Hair follicle dermal papilla cell (primary cell): Measurements from ENCODE around the gene FARS2.

- CAGE, long polyA plus RNA = no peak
These were observed 115.2 kb upstream of the ECI2 start for GRCh38 chr6:4250652-4250955.

- CAGE, long polyA plus RNA = no peak
These were observed 221.7 kb upstream of the ECI2 start for GRCh38 chr6:4356997-4357513.

- CAGE, long polyA plus RNA = no peak
These were observed 235.9 kb upstream of the ECI2 start for GRCh38 chr6:4371203-4371838.

DNA sequence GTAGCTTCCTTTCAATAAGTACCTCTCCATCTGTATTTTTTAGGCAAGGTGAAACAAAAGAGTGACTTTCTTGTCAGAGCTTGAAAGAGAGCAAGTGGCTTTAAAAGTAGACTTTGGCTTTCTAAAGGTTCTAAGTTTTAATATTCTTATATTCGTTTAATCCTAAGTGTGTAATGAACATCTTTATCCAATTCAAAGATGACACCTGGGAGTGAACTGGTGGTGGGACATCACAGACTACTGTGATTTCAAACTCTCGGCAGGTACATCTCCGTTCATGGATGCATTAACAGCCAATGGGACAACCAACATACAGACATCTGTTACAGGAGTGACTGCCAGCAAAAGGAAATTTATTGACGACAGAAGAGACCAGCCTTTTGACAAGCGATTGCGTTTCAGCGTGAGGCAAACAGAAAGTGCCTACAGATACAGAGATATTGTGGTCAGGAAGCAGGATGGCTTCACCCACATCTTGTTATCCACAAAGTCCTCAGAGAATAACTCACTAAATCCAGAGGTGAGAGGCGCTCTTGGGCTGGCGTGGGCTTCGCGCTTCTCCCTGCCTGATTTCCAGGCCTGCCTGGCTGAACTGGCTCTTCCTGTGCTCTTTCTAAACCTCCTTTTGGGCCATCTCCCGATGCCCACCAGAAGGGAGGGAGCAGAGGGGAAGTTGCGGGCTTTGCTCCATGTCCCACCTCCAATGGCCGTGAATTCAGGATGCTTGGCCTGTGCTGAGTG lies 68.4 kb downstream of the RPP40 start:
- CAGE, long polyA plus RNA = no peak

DNA sequence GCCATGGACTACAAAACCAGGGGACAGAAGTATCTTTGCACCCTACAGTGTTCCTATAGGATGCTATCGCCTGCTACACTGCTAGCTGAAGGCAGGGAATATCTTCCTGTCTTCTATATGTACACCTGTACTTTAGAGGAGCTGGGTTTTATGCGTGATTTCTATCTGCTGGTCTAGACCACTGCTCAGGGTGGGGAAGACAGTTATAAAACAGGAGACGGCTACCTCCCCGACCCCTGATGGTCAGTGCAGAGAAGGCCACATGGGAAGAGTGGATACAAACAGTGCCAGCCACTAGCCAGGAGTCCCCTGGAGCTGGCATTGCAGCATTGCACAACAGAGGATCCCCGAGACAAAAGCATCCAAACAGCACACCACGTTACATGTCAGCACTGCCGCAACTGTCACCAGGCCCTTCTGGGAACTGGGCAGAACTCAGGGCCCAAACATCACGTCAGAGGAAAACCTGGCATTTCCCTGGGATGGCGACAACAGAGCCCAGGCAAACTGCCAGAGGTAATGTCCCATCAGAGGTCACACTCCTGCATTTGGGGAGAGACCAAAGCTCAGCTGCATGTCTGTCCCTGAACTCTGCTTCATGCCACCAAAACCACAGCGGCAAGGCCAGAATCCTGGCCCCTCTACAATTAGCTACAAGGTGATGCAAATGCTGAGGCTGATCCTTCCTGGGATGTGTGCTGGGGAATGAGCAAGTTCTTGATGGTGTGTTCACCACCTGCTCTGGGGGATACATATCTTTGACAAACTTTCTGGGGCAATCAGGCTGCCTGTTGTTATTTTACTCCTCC lies 36.3 kb downstream of the PPP1R3G start:
- CAGE, long polyA plus RNA = no peak

DNA sequence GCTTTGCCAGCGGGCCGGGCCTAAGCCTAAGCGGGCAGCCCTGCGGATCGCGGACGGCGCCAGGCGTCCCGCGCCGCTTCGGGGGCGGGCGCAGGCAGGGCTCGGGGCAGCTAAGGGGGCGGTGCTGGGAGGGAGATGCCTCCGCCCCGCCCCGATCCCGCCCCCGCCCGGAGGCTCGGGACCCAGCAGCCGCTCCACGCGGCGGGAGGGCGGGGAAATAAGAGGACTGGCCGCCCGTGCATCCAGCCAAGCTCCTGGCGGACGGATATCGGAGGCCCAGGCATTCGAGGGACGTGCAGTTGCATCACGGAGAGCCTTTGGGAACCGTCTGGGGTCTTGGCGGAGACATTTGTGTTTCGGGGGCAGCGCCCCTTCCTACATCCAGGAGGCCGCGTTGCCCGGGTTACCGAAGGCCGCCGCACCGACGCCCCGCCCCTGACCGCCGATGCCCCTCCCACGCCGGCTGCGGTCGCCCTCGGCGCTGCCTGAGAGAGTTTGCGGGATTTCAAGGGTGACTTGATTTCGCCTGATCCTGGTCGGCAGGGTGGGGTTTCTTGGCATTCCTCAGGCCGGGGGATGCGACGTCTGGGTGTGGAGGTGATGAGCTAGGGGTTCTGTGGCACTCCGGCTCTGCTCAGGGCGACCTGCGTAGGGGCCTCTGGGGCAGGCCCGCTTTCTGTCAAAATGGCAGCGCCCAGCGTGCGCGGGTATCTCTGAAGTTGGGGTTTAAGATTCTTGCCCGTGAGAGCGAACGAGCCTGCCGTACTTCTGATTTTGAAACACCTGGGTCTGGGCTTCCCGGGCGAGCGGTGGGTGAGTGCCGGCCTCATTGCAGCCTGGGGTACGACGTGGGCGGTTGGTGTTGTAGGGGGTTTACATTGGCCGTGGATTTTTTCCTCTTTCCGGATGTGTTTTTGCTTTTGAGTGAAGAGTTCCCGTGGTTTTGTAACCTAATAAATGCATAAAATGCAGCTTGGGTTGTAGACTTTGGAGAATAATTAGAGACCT lies at the start of gene FARS2:
Gene FARS2, plus strand, starts transcription at position 666 of the 1,008 bp plus-strand sequence.
- CAGE, long polyA plus RNA = no peak

DNA sequence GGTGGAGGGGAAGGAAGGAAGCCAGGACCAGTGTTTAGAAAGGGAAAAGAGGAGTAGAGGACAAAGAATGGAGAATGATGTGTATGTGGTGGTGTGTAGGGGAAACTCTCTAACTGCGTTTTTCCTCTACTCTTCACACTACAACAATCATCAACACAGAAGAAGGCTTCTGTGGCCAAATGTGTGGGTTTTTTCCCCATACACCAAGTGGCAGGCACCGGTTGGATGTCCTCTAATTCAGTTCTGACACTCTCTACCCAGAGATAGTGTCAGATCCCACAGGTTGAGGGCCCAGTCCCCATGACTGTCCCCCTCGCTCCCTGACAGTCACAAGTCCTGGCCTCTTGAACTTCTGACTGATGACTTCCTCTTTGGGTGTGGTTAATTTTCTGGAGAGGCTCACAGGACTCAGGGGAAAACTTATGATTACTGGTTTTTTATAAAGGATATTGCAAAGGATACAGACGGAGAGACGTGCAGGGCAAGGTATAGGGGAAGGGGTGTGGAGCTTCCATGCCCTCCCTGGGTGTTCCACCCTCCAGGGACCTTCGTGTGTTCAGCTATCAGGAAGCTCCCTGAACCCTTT lies 33.0 kb downstream of the FARS2 start:
- CAGE, long polyA plus RNA = no peak

DNA sequence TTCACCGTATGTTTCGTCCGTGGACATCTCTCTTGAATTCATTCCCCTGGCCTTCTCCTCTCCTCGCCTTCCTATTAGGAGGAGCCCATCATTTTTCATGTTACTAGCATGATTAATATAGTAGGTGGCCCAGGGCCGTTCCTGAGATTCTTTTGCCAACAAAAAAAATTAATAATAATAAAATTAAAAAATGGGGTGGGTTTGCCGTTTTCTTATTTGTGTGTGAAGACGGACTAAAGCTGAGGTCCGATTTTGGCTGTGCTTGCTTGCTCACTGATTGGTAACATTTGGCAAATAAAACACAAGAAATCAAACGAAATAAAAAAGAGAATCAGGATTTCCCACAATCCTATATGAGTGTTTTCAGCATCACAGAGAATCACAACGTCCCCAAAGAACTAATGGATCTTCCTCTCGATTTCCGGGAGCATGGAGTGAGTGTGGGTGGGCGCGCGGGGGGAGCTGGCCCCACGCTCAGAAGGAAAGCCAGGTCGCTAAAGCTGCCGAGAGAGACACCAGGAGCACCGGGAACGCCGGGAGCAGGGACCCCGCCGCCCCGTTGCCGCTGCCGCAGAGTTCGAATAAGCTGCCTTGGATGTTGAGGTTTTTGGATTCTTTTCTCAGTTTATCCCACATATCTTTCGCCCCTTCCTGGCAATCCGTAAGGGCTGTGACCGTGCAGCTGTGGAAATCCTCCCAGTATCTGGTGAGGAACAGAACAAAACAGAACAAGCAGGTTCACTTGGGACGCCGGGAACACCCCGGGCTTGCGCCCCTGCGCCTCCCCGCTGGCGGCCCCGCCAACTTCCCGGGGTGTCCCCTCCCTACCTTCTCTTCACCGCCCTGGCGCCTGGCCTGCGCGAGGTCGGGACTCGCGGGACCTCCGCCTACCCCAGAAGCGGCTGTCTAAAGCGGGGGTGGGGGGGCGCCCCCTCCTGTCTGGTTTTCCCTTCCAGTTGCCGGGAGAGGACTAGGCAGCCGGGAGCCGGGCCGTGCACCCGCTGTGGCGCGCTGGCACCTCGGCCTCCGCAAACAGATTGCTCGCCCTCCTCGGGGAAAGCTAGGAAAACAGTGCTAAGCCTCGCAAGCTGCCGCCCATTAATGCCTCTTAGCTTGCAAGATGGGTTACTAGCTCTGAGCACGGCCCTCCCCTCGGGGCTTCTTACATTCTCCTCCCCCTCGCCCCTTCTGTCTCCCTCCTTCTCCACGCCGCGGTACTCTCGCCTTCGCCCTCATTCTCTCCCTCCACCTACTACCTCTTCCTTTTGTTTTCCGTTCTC lies 7.8 kb downstream of the NRN1 start:
- CAGE, long polyA plus RNA = no peak

DNA sequence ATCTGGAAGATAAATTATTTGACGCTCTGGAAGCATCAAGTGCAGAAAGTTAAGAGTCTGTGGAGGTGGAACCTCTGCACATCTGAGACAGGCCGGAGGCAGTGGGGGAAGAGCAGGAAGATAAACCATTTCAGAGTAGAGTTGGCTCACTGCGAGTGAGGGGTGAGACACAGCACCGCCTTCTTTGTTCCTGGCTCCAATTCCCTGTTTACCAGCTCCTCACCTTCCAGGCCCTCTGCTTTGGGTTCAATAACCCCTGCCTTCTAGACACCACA lies 141.4 kb upstream of the NRN1 start:
- CAGE, long polyA plus RNA = no peak

DNA sequence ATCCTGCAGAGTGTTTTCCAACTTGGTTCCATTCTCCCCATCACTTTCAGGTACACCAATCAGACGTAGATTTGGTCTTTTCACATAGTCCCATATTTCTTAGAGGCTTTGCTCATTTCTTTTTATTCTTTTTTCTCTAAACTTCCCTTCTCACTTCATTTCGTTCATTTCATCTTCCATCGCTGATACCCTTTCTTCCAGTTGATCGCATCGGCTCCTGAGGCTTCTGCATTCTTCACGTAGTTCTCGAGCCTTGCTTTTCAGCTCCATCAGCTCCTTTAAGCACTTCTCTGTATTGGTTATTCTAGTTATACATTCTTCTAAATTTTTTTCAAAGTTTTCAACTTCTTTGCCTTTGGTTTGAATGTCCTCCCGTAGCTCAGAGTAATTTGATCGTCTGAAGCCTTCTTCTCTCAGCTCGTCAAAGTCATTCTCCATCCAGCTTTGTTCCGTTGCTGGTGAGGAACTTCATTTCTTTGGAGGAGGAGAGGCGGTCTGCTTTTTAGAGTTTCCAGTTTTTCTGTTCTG lies 21.1 kb downstream of the F13A1 start:
- CAGE, long polyA plus RNA = no peak

DNA sequence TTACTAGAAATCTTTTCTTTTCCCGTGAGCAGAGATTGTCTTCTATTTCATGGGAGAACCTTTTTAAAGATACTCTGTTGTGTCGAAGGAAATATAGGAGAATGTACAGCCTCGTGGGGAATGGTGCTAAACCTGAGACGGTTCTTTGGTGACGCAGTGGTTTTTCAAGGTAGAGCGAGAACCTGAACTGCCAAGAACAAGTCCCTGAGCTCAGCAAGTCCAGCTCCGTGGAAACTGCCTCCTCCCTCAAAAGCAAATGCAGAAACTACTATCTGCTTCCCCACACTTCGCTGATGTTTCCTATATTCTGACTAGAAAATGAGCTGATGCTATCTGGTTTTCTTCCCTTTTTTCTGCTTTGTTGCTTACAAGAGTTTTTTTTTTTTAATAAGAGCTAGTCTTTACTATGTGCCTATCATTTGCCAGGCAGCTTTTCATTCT lies 85.4 kb upstream of the LY86 start:
- CAGE, long polyA plus RNA = no peak

GRCh38 chr6:6545934-6546877 lies 42.3 kb upstream of the LY86 start:
- CAGE, long polyA plus RNA = no peak

GRCh38 chr6:6654309-6655348 lies 66.1 kb downstream of the LY86 start:
- CAGE, long polyA plus RNA = no peak

DNA sequence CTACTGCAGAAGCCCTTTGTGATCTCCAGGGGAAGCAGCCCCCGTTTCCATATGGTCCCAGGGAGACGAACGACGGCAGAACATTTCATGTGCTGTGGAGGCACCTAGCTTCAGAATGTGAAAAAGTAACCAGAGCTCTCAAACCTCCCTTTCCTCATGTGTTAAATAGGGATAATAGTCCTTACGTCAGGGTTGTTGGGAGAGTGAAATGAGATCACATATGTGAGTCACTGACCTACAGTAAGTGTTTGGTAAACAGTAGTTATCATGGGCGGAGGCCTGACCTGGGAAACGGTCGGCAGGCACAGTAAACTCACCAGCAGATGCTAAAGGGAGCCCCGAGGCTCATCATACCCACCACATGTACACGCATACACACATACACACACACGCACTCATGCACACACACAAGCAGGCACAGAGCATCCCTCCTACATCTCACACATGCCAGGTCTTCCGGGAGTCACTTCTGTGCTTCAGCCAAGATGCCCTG lies 89.7 kb downstream of the LY86 start:
- CAGE, long polyA plus RNA = no peak

- CAGE, long polyA plus RNA = no peak
These were observed 96.0 kb downstream of the LY86 start for GRCh38 chr6:6684486-6684982.

GRCh38 chr6:6694731-6695541 lies 106.4 kb downstream of the LY86 start:
- CAGE, long polyA plus RNA = no peak

DNA sequence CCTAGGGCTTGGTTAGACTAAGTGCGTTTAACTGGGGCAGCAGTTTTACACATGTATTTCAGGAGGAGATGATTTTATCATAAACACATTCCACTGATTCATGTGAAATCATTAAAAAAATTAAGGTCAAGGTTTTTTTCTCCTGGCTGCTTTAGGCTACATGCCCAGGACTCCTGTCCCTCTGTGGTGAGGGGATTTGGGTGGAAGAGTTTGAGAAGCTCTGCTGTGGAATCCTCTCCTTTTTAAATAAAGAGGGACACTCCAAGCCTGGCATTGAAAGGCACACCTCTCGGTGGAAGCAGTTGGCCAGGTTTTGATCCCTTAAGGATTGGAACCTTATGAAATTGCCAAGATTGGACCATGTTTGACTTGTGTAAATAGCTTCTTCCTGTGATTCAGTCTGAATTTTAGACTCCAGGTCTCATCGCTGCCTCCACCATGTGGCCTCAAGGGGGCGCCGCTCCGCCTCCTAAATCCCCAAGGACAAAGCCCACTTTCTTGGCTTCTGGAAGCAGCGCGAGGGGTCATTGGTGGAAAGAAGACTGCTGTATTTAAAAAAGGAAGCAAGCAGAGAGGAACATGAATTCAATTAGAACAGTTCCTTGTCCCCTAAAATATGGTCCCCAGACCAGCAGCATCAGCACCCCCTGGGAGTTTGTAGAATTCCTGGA lies 108.2 kb downstream of the LY86 start:
- CAGE, long polyA plus RNA = no peak

GRCh38 chr6:6712278-6713520 lies 124.2 kb downstream of the LY86 start:
- CAGE, long polyA plus RNA = no peak

DNA sequence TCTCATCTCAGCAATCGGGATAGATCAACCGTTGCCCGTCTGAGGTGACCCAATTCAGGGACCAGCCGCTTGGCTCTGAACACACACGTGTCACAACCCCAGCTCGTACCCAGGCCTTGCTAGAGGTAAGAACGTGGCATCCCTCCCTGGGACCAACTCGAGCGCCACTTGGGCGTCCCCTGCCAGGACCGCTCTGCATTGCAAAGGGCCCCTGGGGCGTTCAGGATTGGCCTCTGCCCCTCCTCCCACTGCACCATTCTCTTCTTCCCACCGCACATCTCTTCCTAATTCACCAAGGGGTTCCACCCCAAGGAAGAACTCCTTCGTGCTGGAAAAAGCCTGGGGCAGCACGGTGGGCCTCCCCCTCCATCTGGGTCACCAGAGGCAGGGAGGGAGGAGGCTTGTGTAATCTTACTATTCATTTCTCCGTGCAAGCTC lies 136.7 kb downstream of the LY86 start:
- CAGE, long polyA plus RNA = no peak

GRCh38 chr6:6749473-6750640 lies 161.3 kb downstream of the LY86 start:
- CAGE, long polyA plus RNA = no peak